ReNcell CX (cell line): ENCODE measurements around a stretch of chr18.

- PRO-cap: no peak
These were observed 48.1 kb upstream of the L3MBTL4 start for GRCh38 chr18:6462880-6463121.

DNA sequence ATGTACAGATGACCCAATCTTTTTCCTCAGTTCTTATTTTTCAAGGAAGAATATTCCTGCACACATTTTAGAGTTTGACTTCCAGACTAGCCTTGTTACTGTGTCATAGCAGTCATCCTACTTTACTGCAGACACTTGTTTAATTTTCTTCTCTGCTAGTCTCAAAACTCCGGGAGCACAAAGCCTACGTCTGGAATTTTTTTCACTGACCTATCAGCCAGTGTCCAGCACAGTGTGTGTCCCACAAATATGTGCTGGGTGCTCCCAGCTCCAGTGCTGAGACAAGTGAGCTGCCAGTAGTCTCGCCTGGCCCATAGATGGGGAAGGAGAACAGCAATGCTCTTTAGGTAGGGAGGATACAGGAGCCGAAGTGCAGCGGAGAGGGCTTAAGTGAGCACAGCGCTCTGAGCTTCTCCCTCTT lies 33.9 kb downstream of the ARHGAP28 start:
- PRO-cap: no peak

- PRO-cap: no peak
These were observed 7.3 kb upstream of the PTPRM start for GRCh38 chr18:7559652-7560292.

- PRO-cap: no peak
These were observed 890 bp downstream of the PTPRM start for GRCh38 chr18:7567944-7568468.

DNA sequence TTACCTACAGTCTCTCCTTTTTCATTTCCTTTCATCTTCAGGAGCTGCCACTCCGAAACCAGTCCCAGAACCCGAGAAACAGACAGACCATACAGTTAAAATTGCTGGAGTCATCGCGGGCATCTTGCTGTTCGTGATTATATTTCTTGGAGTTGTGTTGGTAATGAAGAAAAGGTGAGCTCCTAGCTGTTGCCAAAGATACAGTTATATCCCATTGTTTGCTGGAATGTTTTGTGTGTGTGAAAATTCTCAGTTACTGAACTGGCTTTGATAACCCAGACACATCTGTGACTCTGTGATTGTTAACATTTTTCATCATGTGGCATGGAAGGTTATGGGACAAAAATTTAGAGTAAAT lies 465.7 kb upstream of the RAB12 start:
- PRO-cap: no peak

DNA sequence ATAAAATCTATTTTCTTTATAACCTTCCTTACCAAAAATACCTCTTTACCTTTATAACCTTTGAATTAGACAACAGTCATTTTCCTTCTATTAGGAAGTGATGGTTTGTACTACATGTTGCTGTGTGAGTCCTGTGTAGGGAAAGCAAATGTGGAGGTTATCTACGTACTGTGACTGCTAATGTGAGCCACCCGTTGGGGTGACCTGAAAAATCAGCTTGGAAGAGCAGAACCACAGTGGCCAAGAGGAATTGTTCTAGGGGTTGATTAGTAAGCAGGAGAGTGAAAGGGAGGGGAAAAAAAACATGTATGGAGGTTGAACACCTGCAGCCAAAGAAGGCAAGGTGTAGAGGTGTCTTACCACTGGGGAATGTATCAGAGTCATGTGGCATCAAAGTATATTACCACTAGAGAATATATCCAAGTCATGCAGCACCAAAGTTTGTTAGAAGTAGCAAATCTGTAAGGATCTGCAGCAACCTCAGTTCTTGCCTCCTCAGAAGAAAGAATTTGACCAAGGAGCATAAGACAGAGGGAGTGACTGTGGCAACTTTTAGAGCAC lies 429.3 kb upstream of the RAB12 start:
- PRO-cap: no peak

DNA sequence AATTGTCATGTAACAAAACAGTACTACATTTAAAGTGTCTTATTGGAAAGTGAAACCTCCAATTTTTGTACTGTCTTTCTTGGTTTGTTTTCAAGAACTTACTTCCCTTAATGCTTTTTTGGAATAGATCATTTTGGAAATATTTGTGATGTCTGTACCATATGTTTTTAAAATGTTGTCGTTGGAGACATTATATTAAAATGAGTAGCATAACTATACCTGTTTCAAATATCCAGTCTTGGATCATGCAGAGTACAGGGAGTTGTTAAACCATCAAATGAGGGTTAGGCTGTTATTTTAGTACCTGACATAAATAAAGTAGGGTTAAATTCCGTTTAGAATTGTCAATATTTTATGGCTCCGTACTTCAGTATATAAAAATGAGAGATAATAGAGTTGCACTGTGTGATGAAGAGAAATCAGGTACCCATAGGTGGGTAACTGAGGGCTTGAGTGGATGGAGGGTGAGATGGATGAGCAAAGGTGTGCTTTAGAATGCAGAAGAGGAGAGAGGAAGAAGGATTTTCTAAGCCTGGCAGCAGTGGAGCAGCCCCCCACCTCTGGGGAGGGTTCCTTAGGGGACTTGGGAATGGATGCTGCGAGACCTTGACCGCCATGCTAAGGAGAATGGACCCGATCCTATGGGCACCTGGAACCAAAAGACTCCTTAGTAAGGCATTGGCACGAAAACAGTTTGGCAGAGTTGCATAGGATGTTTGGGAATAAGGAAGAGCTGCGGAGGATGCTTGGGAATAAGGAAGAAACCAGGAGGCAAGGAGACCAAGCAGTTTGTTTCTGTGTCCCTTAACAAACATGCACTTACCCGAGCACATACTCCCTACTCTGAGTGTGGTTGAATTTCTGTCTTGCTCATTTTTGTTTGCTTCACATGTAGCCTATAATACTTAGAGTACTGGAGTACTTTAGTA lies 2.0 kb downstream of the RAB12 start:
- PRO-cap: no peak

DNA sequence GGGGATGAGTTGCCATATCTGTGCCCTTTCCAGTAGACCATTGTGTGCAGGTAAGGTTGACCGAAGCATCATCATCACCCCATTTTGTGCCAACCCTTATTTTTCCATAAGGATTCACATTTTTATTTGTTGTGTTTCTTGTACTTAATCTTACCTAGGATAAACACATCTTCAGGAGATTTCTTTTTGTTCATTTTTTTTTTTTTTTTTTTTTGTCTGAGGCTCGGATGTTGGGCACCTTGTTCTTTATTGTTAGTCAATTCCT lies 11.0 kb downstream of the MTCL1 start:
- PRO-cap: no peak

GRCh38 chr18:8786885-8787225 lies 81.5 kb downstream of the MTCL1 start:
- PRO-cap: no peak

- PRO-cap: no peak
These were observed 124.2 kb upstream of the NDUFV2 start for GRCh38 chr18:8978297-8978758.

DNA sequence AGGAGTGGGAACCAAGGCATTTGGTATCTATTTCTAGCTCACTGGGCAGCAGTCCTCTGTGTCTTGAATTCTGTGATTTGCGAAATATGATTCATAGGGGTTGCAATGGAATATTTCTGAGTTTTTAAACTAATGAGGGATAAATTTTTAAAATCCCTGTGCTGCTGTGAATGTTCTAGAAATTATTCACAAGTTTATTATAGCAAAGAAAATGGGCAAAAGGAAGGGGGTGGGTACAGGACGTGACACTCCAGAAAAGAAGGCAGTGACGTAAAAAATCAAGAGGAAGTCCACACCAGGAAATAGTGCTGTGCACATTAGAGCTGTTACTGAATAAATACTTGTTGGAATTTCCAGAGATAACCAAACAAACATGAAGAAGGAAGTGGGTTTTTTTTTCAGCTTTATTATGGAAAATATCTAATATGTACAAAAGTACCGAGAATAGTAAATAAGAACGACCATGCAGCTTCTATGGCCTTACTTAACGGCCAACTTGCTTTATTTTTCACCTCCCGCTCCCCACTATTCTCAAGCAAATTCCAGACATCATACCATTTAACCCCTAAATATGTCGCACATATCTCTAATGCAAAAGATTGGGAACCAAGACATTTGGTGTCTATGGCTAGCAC lies 757 bp upstream of the NDUFV2 start:
- PRO-cap: no peak

DNA sequence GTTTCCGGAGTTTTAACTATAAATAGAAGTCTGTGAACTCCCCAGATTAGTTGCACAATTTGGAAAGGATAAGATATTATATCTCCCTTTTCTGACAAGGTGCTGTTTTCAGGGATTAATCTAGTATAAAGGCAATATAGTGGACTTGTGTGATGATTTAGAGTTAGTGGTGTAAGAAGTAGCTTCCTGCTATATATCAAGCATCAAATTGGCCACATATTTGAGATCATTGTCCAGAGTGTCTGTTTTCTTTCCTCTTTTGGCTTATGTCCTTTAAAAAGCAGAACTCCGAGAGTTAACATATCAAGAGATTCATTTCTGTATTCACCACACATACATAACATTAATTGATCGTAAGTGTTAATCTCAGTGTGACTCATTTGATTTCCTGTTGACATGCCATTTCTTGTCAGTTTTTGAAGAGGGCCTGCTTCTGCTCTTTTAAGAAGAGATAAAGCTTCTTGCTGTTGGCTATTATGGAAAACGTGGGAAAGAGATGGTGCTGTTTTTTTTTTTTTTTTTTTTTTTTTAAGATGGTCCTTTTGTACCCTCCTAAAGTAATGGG lies 15.9 kb downstream of the NDUFV2 start:
- PRO-cap: no peak

GRCh38 chr18:9157818-9158122 lies 21.2 kb downstream of the ANKRD12 start:
- PRO-cap: no peak

GRCh38 chr18:9184677-9185439 lies 48.3 kb downstream of the ANKRD12 start:
- PRO-cap: no peak

GRCh38 chr18:9218144-9218746 lies 81.7 kb downstream of the ANKRD12 start:
- PRO-cap: no peak

DNA sequence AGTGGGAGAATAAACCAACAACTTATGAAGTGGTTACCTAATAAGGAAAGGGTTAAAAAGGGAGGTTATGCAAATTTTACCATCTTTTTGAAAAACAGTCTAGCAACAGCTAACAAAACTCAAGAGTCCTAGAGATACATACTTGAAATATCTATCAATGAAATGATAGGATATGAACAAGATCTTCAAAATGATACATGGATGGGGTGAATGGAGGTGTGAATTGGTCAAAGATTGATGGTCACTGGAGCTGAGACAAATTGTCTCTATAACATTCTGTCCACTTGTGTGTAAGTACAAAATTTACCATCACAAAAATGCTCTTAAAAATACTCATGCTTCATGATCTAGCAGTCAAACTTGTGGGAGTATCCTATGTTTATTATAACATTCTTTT lies 97.5 kb upstream of the TWSG1 start:
- PRO-cap: no peak

DNA sequence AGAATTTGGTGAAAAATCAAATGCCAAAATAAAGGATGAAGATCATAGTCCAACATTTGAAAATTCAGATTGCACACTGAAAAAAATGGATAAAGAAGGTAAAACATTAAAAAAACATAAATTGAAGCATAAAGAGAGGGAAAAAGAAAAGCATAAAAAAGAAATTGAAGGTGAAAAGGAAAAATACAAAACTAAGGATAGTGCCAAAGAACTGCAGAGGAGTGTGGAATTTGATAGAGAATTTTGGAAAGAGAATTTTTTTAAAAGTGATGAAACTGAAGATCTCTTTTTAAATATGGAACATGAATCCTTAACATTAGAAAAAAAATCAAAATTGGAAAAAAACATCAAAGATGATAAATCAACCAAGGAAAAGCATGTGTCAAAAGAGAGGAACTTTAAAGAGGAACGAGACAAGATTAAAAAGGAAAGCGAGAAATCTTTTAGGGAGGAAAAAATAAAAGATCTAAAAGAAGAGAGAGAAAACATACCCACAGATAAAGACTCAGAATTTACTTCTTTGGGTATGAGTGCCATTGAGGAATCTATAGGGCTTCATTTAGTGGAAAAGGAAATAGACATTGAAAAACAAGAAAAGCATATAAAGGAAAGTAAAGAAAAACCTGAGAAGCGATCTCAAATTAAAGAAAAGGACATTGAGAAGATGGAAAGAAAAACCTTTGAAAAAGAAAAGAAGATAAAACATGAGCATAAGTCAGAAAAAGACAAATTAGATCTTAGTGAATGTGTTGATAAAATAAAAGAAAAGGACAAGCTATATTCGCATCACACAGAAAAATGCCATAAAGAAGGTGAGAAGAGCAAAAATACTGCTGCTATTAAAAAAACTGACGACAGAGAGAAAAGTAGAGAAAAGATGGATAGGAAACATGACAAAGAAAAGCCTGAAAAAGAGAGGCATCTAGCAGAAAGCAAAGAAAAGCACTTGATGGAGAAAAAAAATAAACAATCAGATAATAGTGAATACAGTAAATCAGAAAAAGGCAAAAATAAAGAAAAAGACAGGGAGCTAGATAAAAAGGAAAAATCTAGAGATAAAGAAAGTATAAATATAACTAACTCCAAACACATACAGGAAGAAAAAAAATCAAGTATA lies 79.1 kb upstream of the TWSG1 start:
- PRO-cap: no peak

DNA sequence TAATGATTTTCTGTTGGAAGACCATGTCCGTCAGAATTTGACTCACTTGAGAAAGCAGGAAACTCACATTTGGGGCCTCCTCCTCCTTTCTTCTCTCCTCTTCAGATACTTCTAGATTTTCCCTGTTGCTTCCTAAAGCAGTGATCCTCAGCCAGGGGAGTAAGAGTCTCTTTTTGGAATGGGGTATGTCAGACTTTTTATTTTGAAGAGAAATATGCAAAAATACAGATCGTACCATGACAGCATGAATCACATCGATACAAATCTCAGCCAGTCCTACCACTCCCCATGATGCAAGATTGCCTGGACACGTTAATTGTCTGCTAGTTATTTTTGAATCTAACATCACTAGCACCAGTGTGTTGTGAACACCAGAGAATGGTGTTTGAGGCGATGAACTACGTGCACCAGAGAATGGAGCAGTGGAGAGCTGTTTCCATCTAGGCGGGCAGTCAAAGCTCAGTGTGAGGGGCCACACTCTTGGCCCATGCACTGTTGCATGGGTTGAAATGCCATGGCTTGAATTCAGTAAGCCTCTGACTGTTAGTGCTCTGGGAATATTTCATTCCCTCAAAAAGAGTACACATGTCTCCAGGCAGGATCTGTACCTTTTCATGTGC lies 46.4 kb upstream of the RALBP1 start:
- PRO-cap: no peak

- PRO-cap: no peak
These were observed 893 bp downstream of the RALBP1 start for GRCh38 chr18:9476069-9476742.

DNA sequence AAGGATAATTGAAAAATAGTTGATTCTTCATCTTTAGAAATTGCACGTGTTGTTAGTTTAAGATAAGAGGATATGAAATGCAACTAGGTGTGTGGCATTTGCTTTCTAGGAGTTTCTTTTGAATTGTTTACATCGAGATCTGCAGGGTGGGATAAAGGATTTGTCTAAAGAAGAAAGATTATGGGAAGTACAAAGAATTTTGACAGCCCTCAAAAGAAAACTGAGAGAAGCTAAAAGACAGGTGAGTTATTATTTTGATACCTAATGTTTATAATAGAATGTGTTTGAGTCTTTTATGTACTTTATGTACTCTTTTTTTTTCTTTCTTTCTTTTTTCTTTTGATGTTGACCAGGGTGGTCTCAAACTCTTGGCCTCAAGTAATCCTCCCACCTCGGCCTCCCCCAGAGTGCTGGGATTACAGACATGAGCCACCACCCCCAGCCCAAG lies 50.3 kb downstream of the RALBP1 start:
- PRO-cap: no peak